Measurements from ENCODE around the gene CCDC7.

- PRO-cap, result no peak
- RAMPAGE, long total RNA, 5 experiments, result no peak in any of the 5 experiments
- RRBS, result no CpG with 5 or more reads among the region's 8 CpGs
These were observed 186.6 kb upstream of the LYZL2 start for GRCh38 chr10:30816103-30816641.

- PRO-cap, result unidirectional peak, minus-strand start at chr10:30819712
- RAMPAGE, long total RNA, 5 experiments, result no peak in any of the 5 experiments
- RRBS, result no CpG with 5 or more reads among the region's 6 CpGs
These were observed 190.0 kb upstream of the LYZL2 start for GRCh38 chr10:30819610-30819963.

DNA sequence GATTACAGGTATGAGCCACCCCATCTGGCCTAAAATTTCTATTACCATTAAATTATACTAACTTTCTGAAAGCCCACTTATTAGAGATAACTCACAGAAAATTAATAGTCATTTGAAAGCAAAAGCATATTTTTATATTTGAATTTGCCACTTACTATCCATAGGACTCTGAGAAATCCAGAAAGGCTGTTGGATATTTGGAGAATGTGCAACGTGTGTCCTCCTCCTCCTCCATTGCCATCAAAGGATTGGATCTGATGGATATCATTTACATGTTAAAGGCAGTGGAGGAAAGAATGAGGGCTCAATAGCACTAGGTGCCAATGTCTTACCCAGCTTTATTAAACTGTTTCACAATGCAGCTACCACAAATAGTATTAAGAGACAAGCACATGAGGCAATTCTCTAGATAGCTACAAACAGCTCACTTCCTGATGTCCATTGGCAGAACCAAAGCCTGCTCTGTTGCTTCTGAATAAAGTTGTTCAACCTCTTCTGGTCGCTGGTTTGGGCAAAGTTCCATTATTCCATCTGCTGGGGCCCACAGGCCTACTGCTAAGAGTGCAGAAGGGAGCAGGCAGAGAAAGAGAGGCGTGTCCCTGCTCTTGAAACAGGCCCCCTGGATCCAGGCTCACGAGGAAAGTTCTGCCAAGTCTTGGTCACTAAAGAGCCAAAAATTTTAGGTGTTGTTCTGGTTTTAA, 174.0 kb downstream of the ZNF438 start:
- PRO-cap, result no peak
- RAMPAGE, long total RNA, 5 experiments, result no peak in any of the 5 experiments
- RRBS, result no CpG with 5 or more reads among the region's 4 CpGs

GRCh38 chr10:30974733-30975378, 56.8 kb downstream of the ZNF438 start:
- PRO-cap, result no peak
- RAMPAGE, long total RNA, 5 experiments, result start-site peak on the minus strand in 1 of 5 experiments, at chr10:30974948-30975237 at its widest, 9 reads per replicate
- RRBS, result no CpG with 5 or more reads among the region's 1 CpG

DNA sequence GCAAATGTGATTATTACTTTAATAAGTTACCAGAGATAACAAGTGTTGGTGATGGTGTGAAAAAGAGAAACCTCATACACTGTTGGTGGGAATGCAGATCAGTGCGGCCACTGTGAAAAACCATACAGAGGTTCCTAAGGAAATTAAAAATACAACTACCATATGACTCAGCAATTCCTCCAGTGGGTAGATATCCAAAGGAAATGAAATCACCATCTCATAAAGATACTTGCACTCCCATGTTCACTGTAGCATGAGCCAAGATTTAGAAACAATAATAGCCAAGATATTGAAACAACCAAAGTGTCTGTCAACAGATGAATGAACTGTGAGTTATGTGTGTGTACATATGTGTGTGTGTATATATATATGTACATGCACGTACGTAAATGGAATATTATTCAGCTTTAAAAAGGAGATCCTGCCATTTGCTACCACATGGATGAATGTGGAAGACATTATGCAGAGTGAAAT, 26.7 kb downstream of the ZNF438 start:
- PRO-cap, result no peak
- RAMPAGE, long total RNA, 5 experiments, result no peak in any of the 5 experiments
- RRBS, result no CpG with 5 or more reads among the region's 3 CpGs

DNA sequence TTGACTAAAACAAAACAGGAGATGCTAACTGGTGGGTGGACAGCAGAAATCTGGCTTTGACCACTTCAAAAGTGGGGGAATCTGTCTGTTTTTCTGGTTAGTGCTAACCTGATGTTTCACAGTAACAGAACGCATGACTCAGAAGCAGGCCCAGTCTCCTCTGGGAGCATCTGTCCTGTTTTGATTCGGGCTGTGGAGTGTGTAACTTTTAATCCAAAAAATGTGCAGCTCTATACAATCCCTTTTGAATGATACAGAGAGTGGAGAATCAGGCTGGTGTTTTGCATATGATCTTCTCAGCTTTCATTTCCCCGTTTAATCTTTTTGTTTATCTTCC, 32.7 kb upstream of the ZNF438 start:
- PRO-cap, result no peak
- RAMPAGE, long total RNA, 5 experiments, result no peak in any of the 5 experiments
- RRBS, result no CpG with 5 or more reads among the region's 3 CpGs

DNA sequence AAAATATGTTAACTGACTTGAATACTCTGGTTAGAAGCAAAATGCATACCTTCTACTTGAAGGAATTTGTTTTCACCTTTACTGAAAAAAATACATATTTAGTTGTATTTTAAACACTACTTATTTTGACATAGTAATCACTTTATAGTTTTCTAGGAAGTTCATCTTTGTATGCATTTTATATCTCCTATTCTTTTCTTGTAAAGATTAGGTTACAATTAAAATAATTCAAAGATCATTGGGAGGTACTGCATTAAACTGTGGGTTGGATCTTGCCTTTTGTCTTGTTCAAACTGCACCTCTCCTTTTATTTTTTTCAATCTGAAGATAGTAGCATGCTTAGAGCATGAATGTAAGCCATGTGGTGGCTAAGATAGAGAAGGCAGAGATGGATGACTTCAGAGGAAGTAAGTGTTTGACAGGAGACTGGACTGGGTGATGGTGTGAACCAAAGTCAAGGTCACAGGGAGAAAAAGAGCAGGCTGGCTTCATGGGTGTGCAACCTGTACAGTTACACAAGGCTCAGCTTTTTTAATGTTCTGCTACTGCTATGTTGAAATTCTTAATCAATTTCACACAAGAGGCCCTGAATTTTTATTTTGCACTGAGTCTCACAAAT, 85.5 kb downstream of the ZEB1 start:
- PRO-cap, result no peak
- RAMPAGE, long total RNA, 5 experiments, result start-site peak on the plus strand in 1 of 5 experiments, centred at position 319 of the sequence, 5 reads per replicate

DNA sequence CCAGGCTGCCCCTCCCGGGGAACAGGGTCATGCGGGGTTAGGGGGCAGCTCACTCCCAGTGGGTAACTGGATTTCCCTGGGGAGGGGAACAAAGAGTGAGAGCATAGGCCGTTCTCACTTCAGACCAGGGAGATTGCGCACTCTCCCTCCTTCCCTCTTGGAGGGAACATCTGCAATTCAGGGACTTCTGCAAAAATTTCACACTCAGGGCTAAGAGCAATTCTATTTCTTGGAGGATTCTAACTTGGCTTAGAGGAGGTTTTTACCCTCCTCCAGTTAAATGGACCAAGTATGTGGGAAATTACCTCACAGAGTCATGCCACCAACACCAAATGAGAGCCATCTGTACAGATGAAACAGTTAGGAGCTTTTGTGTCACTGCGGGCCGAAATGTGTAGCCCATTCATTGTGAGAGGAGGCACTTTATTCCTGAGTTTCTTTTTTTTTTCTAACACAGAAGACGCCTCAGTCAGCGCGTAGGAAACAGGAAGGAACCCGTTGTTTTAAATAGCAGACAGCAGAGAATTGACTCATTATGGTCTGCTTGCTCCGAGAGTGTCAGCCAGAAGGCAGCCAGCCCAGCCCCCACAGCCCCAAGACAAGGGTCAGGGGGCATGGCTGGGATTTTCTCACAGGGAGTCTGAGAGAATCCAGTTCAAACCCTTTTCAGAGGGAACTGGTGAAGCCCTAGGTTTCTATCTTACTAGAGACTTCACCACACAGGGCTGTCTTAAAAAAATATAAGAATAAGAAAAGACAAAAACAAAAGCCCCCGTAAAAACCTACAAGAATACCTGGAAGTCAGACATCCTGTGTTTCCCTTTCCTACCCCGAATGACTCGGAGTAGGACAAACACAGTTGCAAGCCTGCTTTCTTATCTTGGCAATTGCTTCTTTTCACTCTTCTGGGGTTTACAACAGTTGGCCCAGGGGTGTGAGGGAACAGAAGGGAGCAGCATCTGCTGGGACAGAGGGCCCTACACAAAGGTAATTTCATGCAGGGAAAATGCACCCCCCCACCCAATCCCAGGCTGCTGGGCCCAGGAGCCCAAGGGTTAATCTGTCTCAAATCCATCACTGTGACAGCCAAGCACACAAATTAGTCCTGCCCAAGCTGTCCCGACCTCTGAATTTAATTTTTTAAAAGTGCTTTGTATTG, 220.9 kb downstream of the ARHGAP12 start:
- PRO-cap, result bidirectional peak, plus-strand start at position 536 of the sequence, minus-strand start at position 334 of the sequence
- RAMPAGE, long total RNA, 5 experiments, result no peak in any of the 5 experiments
- RRBS, result no CpG with 5 or more reads among the region's 15 CpGs

- PRO-cap, result no peak
- RAMPAGE, long total RNA, 5 experiments, result no peak in any of the 5 experiments
- RRBS, result no CpG with 5 or more reads among the region's 3 CpGs
These were observed 183.1 kb downstream of the ARHGAP12 start for GRCh38 chr10:31745422-31745972.

DNA sequence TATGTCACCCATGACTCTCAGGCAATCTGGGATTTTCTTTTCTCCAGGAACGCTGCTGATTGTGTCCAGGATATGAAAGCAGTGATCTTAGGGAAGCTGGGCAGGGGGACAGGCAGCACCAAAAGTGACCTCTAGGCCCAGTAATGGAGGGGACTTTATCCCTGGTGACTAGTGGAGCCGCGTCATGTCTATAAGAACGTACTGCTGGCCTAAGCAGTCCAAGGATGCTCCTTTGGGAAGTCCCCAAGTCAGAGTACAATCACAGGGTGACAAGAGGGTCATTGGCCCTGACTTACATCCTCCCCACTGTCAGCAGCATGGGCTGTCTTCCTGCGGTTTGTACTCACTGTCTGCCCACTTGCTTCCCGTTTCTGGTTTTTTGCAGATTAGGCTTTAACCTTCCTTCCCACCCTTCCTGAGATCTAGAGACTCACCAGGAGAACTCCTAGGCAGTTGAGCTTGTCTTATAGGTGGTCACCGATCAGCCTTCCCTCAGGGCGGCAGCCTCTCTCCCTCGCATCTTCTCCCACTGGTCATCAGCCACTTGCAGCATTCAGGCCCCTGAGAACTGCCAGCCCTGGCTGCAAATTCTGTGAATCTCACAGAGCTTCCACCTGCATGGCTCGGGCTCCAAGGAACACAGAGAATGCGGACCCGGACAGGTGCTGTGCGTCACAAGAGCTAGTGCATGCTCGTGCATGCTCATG, 177.2 kb downstream of the ARHGAP12 start:
- PRO-cap, result no peak
- RAMPAGE, long total RNA, 5 experiments, result no peak in any of the 5 experiments
- RRBS, result no CpG with 5 or more reads among the region's 14 CpGs

- PRO-cap, result no peak
- RAMPAGE, long total RNA, 5 experiments, result no peak in any of the 5 experiments
- RRBS, result no CpG with 5 or more reads among the region's 10 CpGs
These were observed 171.0 kb downstream of the ARHGAP12 start for GRCh38 chr10:31757434-31758155.

- PRO-cap, result no peak
- RAMPAGE, long total RNA, 5 experiments, result no peak in any of the 5 experiments
- RRBS, result no CpG with 5 or more reads among the region's 3 CpGs
These were observed 35.1 kb downstream of the KIF5B start for GRCh38 chr10:32020978-32021707.

DNA sequence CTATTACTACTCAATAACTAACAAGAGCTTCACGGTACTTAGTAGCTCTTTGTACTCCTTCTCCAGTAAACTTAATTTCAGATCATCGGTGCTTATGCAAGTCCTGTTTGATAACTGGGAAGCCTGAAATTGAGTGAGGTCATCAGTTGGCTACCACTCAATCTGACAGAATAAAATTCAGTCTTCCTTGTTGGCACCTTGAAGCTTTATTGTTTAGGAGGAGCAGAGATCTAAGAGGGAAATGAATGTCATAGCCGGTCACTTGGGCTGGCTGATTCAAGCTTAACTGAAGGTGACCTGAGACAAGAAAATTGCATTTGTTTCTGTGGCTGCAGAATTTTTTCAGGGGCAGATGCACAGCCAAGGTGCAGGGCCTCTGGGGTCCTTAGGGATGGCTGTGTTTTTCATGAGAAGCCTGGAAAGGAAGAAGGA, 84.8 kb upstream of the KIF5B start:
- PRO-cap, result bidirectional peak, plus-strand start at position 240 of the sequence, minus-strand start at position 73 of the sequence
- RAMPAGE, long total RNA, 5 experiments, result no peak in any of the 5 experiments
- RRBS, result no CpG with 5 or more reads among the region's 3 CpGs

- PRO-cap, result no peak
- RAMPAGE, long total RNA, 5 experiments, result no peak in any of the 5 experiments
- RRBS, result no CpG with 5 or more reads among the region's 2 CpGs
These were observed 81.1 kb downstream of the EPC1 start for GRCh38 chr10:32265847-32266194.

GRCh38 chr10:32356930-32357374, 10.0 kb upstream of the EPC1 start:
- PRO-cap, result no peak
- RAMPAGE, long total RNA, 5 experiments, result no peak in any of the 5 experiments
- RRBS, result no CpG with 5 or more reads among the region's 9 CpGs

GRCh38 chr10:32367732-32368919, 21.2 kb upstream of the EPC1 start:
- PRO-cap, result no peak
- RAMPAGE, long total RNA, 5 experiments, result no peak in any of the 5 experiments
- RRBS, result no CpG with 5 or more reads among the region's 12 CpGs

DNA sequence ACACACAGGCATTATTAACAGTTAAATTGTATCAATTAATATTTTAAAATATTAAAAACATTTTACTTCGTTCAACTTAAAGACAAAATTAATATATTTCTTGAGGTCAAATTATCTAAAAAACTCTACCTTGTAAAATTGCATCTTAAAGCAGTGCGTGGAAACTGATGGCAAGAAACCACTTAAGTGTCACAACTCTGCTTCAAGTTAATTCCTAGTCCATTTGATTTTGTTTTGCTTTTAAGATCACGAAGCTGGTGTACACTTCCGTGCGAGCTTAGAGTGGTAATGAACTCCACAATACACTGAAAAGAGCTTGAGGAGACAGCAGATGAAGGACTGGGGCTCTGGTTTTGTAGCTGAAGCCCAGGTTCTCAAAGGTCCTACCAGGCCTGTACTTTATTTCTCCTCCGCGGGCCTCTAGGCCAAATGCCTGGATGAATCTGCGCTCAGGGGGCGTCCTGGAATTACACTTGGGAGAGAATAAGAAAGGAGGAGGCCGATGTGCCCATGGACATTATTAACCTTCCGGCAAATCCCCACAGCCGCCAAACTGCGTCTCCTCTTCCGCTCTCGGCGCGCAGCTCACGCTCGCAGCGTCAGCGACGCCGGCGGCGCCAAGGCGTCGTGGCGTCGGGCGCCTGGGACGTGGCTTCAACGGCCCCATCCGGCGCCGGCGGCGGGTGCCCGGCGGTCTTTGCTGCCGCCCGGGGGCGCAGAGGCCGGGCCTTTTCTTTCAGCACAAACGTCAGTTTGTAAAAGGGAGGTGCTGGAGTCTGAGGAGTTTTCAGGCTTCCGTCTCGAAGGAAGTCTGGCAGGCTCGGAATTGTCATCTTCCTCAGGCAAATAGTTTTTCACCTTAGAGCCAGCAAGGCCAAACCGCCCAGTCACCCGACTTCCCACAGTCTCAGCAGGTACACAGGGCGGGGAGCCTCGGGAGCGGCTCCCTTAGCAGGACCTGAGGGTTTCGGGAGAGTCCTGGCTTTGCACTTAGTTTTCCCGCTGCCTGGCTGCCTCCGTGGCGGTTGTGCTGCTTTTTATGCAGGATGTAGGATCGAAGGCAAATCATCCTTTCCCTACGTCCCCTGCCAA, at the start of gene CCDC7:
TSS of gene CCDC7 (plus strand) at position 657 of the 1,092 bp plus-strand sequence.
- PRO-cap, result bidirectional peak, plus-strand start at position 751 of the sequence, minus-strand start at position 587 of the sequence; bidirectional peak, plus-strand start at position 904 of the sequence, minus-strand start at position 909 of the sequence
- RAMPAGE, long total RNA, 5 experiments, result start-site peak on the plus strand in 5 of 5 experiments, centred at positions 655 to 892 of the sequence, 12 to 162 reads per replicate
- RRBS, result 1% methylated on average over 21 of the region's 58 CpGs

- PRO-cap, result no peak
- RAMPAGE, long total RNA, 5 experiments, result no peak in any of the 5 experiments
- RRBS, result no CpG with 5 or more reads among the region's 5 CpGs
These were observed 67.4 kb downstream of the ITGB1 start for GRCh38 chr10:32890542-32891047.

- PRO-cap, result no peak
- RAMPAGE, long total RNA, 5 experiments, result no peak in any of the 5 experiments
- RRBS, result no CpG with 5 or more reads among the region's 6 CpGs
These were observed 28.5 kb downstream of the ITGB1 start for GRCh38 chr10:32929413-32930139.

GRCh38 chr10:32954864-32955823, 2.9 kb downstream of the ITGB1 start:
- PRO-cap, result no peak
- RAMPAGE, long total RNA, 5 experiments, result no peak in any of the 5 experiments
- RRBS, result no CpG with 5 or more reads among the region's 10 CpGs

Measured in stomach (tissue), 7 donors.